ENCODE data around the gene POM121.

DNA sequence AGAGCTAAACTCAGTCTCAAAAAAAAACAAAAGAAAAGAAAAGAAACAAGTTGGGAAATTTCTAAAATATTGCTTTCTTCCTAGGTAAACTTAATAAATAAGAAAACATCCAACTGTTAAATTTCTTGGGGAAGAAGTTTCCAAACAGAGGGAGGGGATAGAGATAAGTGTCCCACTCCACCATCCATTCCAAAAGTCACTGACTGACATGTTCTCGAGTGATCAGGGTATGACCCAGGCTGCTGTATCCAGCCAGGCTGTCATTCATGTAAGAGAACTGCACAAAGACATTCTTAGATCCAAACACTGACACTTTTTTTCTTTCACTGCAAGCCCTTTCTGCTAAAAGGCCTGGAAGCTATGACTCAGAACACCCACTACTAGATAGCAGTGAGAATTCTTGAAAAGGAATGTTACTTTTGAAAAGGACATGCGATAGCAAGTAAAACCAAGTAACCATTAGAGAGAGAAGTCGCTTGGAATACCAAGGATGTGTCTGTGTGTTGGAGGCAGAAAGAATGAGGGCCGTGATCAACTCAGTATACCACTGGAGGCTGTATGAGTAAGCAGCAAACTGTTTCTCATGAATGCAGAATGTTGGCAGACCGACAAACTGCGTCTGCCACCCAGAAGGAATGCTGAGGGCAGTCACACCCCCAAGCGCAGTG, 660.9 kb downstream of the SPDYE21 start:
- PRO-cap: no peak

DNA sequence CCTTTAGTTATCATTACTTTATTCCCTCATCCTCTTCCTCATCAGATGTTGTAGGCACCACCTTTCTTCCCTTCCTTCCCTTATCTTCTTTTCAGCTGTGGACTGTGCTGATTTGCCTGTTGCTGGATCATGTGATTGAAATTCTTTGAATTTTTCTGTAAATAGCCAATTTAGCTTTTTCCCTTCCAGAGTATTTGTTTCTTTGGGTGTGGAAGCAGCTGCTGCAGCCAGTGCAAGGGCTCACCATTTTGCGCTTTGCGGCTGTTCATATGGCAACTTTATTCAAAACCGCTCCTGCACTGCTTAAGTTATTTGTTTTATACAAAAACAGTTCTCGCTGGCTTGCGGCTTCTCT, 151.1 kb downstream of the AUTS2 start:
- PRO-cap: no peak

- PRO-cap: no peak
Observed at GRCh38 chr7:69755534-69756326, 157.5 kb downstream of the AUTS2 start.

GRCh38 chr7:70599889-70600396, 532.0 kb upstream of the GALNT17 start:
- PRO-cap: no peak

DNA sequence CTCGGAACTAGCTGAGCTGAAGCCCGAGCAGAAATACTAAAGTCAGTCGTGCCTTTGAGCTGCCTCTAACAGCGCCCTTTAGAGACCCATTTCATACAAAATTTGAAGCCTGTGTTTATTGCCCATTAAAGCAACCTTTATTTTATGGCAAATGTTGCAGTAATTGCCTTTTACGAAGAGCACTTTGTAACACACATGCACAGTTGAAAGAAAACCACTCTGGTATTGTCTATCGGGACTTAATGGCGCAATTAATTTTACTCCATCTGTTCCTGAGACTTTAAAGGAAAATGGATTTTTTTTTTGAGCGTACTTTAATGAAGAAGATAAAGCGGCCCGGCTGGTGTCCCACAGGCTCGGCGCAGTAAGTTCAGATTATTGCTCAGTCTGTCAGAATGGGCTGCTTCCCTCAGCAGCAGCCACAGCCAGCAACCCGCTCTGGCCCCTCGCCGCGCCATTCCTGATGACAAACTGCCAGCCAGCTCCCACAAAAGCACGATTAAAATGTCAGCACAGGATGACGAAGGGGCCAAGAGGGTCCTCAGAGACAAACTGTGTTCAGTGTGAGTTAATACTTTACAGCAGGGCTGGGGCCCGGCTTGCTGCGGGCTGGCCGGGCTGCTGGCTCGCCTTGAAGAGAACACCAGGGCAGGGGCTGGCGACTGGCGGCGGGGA, 501.1 kb upstream of the GALNT17 start:
- PRO-cap: no peak

- PRO-cap: no peak
Observed at GRCh38 chr7:70679505-70680094, 452.3 kb upstream of the GALNT17 start.

DNA sequence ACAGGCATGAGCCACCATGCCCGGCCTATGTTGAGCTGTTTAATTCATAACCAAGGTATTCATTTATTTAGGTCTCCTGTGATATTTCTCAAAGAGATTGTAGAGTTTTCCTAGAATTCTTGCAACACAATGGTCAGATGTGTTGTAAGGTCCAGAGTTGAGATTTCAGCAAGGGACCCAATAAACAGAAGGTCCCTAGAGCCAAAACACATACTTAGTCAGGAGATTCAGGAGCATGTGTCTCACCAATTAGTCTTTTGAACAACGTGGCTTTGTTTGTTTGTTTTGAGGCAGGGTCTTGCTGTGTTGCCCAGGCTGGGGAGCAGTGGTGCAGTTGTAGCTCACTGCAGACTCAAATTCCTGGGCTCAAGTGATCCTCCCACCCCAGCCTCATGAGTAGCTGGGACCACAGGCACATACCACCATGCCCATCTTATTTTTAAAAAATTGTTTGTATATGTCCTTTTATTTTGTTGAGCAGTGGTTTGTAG, 321.3 kb upstream of the GALNT17 start:
- PRO-cap: no peak

GRCh38 chr7:71343918-71344638, 212.1 kb downstream of the GALNT17 start:
- PRO-cap: no peak

DNA sequence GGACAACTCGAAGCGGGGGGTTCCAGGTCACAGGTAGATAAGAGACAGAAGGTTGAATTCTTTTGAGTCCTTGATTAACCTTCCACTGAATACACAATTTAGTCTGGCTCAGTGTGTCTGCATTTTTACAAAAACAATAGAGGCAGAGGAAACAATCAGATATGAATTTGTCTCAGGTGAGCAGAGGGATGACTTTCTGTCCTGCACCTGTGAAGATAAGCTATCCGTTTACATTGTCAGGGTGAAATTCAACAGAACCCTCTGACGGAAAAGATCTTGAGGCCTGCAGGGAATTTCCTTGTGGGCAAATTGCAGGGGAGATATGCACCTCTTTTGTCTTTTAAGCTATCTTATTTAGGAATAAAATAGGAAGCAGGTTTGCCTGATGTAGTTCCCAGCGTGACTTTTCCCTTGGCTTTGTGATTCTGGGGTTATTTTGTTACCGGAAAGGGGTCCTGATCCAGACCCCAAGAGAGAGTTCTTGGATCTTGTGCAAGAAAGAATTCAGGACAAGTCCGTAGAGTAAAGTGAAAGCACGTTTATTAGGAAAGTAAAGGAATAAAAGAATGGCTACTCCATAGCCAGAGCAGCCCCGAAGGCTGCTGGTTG, 325.1 kb downstream of the GALNT17 start:
- PRO-cap: no peak

- PRO-cap: bidirectional peak, plus-strand start at chr7:72153005, minus-strand start at chr7:72152824
Observed at GRCh38 chr7:72152477-72153302, 259.4 kb downstream of the CALN1 start.

DNA sequence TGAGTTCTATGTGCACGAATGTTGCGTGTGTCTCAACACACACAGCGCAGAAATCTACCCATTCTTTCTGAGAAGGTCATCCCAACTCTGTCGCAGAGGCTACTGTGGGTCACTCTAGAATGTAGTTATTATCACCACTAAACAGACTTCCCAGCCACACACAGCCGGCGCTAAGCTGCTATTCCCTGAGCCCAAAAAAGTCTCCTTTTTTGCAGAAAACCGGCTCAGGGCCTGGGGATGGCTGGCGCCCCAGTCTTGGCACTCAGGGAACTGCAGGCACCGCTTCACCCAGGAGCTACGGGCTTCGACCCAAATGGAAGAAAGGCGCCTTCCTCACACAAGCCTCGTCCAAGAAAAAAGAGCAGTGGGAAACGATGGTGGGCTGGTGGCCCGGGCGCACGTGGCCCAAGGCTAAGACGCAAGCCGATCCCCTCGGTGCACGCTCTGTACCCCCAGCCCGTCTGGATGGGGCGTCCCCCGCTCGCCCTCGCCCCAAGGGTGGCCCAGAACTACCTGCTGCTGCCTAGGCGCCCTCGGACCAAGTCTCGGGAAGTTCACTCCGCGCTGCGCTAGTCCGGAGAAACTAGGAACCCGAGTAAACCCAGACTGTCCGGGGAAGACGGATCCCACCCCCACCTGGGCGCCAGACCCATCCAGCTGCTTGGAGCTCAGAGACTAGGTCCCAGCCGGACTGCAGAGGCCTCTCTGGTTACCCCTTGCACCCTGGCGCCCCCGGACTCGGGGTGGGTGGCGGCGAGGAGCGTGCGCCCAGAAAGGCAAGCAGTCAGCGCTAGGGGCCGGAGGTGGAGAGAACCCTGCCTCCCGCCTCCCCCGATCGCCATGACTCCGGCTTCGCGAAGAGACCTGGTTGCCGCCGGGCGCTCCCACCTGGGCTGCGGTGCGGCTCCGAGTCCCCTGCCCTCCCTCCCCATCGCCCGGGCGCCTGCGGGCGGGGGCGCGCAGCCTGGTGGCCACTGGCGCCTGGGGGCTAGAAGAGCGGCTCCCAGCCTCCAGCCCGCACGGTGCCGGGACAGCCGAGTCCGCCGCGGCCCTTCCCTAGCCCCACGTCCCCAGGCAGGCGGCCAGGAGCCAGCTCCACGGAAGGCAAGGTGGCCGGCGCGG, 76.4 kb downstream of the CALN1 start:
- PRO-cap: no peak

DNA sequence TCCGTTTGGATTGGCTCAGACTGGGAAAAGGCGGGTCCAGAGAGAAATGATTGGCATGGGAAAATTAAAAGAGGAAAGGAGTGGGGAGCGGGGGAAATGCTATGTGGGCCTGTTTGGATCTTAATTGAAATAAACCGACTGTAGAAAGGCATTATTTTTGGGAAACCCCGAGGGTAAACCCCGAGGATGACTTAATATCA, 306 bp upstream of the TYW1B start:
- PRO-cap: bidirectional peak, plus-strand start at position 67 of the sequence, minus-strand start outside the sequence

DNA sequence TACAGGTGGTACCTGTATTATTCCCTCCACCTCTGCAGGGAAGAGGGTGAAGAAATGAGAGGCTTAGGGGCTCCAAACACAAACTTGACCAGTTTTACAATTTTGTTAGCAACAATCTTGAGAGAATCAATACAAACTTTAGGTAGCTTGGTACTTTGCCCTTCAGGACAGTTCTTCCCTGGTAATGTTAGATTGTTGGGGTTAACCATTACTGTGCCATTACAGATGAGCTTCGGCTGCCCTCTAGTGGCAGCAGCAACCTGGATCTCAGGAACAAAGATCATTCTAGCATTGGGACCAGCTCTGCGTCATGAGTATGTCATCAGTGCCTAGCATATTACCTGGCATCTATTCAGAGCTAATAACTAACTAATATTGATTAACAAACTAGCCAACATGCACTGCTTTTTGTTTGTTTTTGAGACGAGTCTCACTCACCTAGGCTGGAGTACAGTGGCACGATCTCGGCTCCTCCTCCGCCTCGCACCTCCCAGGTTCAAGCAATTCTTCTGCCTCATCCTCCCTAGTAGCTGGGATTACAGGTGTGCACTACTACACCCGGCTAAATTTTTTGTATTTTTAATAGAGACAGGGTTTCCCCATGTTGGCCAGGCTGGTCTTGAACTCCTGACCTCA, 9.8 kb upstream of the POM121 start:
- PRO-cap: no peak

GRCh38 chr7:72924336-72925288, at the start of gene POM121:
Gene POM121 (plus strand): TSS chr7:72925095.
- PRO-cap: bidirectional peak, plus-strand start at chr7:72925121, minus-strand start at chr7:72925016

GRCh38 chr7:72948294-72949699, 20.5 kb downstream of the TRIM74 start:
- PRO-cap: no peak

DNA sequence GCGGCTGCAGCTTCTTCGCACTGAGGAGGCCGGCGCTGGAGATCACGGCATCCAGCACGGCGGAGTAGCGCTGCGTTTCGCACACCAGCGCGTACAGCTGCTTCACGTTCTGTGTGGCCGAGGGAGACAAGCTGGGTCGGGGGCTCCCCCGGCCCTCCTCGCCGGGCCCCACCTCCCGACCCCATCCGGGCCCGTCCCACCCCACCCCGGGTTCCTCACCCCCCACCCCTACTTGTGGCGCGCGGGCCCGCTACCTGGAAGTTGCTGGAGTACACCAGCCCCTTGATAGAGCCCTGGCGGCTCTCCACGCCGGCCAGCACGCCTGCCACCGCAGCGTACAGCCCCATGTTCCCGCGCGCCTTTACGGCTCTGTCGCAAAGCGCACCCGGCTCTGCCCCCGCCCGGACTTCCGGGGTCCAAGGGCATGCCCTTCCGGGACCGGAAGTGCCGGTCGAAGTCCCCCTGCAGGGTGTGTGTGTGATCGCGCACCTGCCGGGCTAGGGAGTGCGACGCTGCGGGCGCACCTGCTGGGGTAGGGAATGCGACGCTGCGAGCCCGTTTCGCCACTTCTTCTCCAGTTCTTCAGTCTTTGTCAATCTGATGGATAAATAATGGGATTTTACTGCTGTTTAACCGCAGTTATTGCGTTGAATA, 14.8 kb downstream of the TRIM74 start:
- PRO-cap: unidirectional peak, minus-strand start at position 353 of the sequence

GRCh38 chr7:73353969-73354653, 26.1 kb downstream of the FKBP6 start:
- PRO-cap: no peak

DNA sequence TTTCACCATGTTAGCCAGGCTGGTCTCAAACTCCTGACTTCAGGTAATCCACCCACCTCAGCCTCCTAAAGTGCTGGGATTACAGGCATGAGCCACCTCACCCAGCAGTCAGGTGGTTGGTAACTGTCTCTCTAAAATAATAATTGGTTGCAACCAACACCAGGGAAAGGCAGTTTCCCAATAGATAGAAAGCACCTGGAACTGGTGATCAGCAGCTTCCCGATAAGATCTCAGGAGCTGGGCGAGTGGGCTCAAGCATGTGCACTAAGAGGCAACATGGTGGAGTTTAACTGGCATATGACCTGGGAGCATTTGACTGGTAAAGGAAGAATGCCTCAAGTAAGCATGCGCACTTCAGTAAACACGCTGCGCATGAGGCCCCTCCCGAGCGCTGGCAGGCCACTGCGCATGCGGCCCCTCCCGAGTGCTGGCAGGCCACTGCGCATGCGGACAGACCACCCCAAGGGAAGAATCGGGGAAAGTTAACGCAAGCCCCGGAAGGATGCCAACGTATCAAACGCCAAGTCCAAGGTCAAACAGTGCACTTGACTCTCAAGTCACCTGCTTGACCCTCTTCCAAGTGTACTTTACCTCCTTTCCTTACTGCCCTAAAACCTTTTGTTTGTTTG, 34.3 kb upstream of the FZD9 start:
- PRO-cap: no peak

- PRO-cap: no peak
Observed at GRCh38 chr7:73470108-73470617, 36.6 kb downstream of the FZD9 start.

GRCh38 chr7:73477786-73478109, 44.2 kb downstream of the FZD9 start:
- PRO-cap: no peak